Hematopoietic multipotent progenitor cell (in vitro differentiated cells): ENCODE measurements around a stretch of chr9.

DNA sequence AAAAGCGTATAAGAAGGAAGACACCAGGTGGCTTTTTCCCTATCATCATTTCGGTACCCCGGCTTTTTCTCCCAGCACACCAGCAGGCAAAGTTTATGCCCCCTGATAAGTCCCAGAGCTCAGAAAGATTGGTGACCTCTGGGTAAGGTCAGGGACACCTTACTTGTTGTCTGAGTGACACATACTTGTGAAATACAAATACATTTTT lies 4.6 kb upstream of the SLC25A51 start:
- CAGE, long polyA plus RNA = no peak

- CAGE, long polyA plus RNA = no peak
Observed at GRCh38 chr9:37911123-37911737, 7.3 kb upstream of the SLC25A51 start.

DNA sequence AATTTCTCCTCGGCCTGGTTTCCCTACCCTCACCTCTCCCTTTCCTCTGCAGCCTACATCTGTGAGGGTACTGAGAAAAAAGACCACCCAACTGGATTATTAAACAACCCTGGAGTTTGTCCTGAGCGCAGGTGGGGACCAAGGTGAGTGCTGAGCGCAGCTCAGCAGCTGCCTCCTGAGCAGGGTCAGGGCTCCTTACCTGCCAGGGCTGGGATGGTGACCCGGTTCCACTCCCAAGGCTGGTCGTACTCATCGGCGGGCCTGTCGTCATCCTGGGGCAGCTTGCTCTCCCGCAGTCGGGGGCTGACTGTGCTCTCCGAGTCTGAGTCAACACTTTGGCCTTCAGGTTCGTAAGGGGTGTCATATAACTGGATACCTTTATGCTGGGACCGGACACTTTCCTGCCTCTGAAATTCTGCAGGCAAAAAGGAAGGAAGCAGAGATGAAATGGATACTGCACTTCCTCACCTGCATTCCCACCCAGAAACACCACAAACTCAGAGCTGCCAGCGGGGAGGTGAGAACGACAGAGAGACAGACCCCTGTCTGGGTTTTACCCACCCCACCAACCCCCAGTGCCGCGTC lies 70.6 kb upstream of the SLC25A51 start:
- CAGE, long polyA plus RNA = no peak

- CAGE, long polyA plus RNA = no peak
Observed at GRCh38 chr9:38010539-38010890, 58.5 kb downstream of the SHB start.

GRCh38 chr9:38018092-38018856 lies 50.8 kb downstream of the SHB start:
- CAGE, long polyA plus RNA = no peak

- CAGE, long polyA plus RNA = no peak
Observed at GRCh38 chr9:38032097-38032954, 36.7 kb downstream of the SHB start.

DNA sequence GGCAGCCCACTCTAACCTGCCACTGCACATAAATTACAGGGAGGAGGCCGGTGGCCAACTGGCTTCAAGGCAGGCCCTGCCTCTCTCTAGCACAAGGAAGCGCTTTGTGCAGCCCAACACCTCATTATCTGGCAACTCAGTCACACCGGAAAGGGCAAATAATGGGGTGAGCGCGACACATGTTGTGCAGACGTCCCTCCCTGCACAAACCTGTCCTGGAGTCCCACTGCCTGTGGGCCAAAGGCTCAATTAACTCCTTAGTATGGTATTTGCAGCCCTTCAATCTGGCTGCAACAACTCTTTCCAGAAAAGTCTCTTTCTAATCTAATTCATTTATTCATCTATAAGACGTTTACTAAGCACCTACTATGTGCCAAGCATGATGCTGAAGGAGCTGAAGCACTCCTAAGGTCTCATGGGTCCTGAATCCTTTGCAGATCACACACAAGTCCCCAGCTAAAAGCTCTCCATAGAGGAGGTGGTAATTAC lies 24.9 kb downstream of the SHB start:
- CAGE, long polyA plus RNA = no peak

DNA sequence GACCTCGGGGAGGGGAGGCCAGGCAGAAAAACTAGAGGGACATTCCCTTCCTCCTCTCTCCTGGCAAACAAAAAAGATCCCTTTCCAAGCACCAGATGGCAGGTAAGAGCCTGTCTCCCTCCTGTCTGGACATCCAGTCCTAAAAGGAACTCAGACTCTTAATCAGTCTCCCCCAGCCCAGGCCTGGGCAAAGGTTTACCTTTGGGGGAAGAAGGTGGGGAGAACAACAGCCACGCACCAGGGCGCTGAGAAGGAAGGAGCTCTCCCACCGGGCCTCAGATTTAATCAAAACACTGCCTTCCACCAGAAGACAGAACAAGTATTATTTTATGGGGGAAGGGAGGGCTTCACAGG lies 2.4 kb downstream of the SHB start:
- CAGE, long polyA plus RNA = no peak

DNA sequence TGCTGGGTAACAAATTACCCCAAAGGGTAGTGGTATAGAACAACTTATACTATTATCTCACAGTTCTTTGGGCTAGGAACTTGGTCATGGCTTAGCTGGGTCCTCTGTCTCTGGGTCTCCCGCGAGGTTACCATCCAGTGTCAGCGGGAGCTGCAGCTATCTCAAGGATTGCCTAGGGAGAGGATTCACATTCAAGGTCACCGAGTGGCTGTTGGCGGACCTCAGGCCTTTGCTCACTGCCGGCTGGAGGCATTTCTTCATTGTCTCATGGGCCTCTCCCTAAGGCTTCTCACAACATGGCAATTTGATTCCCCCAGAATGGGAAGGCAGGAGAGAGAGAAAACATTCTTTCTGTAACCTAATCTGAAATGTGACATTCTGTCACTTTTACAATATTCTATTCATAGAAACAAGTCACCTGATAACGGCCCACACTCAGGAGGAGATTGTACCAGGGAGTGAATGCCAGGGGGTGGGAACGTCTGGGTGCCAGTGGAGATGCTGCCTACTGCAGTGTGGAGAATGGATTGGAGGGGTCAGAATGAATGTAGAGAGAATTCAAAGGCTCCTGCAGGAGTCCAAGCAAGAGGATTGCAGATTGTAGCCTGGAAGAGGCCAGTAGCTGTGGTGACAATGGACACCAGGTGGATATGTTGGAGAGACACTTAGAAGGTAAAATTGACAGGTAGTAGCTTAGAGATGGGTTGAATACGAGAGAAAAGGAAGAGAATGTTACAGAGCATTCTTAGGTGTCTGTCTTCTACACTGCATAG lies 29.5 kb upstream of the ANKRD18A start:
- CAGE, long polyA plus RNA = no peak

GRCh38 chr9:41006580-41007615 lies 121.6 kb downstream of the FOXD4L6 start:
- CAGE, long polyA plus RNA = no peak

DNA sequence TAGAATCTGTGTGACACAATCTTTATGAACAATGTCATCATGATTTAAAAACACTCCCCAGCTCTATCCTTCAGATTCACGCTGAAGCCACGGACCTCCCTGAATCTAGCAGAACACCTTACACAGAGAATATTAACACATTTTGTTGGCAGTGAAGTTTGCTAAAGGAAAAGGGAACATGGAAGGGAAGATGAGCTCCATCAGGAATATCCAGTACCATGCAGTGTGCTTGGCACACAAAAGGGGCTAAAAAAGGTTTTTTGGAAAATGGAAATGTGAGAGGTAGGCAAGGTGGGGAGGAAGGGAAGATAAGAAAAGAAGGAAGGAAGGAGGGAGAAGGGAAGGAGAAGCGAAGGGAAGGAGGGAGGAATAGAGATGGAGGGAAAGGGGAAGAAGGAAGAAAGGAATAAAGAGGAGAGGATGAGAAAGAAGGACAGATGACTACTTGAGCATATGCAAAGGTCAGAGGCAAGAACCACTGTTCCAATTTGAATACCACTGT lies 102.3 kb downstream of the FOXD4L6 start:
- CAGE, long polyA plus RNA = no peak

- CAGE, long polyA plus RNA = no peak
Observed at GRCh38 chr9:41654903-41655649, 466.0 kb upstream of the ZNG1F start.

- CAGE, long polyA plus RNA = no peak
Observed at GRCh38 chr9:42365745-42366089, 182.3 kb downstream of the SPATA31A6 start.

GRCh38 chr9:43126886-43127797 lies 943.7 kb downstream of the SPATA31A6 start:
- CAGE, long polyA plus RNA = no peak

- CAGE, long polyA plus RNA = start-site peak on the minus strand at chr9:62802654-62802700, 253 reads
Observed at GRCh38 chr9:62802363-62802981, 1612.6 kb downstream of the SPATA31A7 start.

- CAGE, long polyA plus RNA = no peak
Observed at GRCh38 chr9:62837141-62837983, 1647.5 kb downstream of the SPATA31A7 start.

DNA sequence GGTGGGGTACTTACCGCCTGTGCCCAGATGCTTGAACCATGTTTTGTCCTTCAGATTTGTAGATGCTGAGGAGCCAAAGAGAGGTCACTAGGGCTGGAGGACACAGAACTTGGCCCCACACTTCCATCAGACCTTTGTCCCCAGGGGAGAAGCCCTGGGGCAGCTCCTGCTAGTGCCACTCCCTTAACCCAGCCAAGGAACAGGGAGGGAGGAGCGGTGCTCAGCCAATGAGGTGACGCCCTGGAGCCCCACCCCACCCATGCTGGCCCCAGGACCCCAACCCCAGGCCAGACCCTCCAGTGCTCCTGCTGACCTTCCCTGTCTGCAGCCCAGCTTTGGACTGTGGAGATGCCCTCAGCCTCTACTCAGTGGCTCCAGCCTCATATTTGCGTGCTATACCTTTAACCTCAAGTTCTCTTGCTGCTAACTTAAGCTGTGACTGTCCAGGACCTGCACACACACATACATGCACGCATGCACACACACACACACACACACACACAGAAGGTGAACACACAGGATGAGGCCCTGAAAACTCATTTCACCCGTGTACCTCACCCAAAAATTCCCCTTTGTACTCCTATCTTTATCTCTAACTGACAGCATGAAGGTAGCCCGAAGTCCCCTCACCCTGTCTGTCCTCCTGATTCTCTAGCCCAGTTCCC lies 1951.8 kb downstream of the FOXD4L5 start:
- CAGE, long polyA plus RNA = no peak

- CAGE, long polyA plus RNA = no peak
Observed at GRCh38 chr9:63334095-63334739, 1950.8 kb downstream of the FOXD4L5 start.

DNA sequence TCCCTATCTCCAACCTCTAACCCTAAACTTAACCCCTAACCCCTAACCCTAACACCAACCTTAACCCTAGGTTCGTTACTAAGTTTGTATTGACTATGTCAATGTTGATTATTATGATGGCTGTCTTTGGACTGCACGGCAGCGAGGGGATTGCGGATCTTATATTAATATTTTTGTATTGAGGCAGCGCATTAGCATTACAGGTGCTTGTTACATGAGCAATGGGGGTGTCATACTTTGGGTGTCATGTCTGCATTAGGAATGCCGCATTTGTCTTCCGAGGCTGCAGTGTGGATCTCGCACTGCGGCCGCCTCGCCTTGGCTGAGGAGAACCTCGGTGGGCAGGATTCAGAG lies 1504.1 kb downstream of the FOXD4L5 start:
- CAGE, long polyA plus RNA = no peak

- CAGE, long polyA plus RNA = no peak
Observed at GRCh38 chr9:64051037-64051419, 1234.0 kb downstream of the FOXD4L5 start.